Metastatic Liver Carcinoma in the Lung (tissue), 2 donors: ENCODE results near the genes HDGFL3, BNC1 and ADAMTSL3.

DNA sequence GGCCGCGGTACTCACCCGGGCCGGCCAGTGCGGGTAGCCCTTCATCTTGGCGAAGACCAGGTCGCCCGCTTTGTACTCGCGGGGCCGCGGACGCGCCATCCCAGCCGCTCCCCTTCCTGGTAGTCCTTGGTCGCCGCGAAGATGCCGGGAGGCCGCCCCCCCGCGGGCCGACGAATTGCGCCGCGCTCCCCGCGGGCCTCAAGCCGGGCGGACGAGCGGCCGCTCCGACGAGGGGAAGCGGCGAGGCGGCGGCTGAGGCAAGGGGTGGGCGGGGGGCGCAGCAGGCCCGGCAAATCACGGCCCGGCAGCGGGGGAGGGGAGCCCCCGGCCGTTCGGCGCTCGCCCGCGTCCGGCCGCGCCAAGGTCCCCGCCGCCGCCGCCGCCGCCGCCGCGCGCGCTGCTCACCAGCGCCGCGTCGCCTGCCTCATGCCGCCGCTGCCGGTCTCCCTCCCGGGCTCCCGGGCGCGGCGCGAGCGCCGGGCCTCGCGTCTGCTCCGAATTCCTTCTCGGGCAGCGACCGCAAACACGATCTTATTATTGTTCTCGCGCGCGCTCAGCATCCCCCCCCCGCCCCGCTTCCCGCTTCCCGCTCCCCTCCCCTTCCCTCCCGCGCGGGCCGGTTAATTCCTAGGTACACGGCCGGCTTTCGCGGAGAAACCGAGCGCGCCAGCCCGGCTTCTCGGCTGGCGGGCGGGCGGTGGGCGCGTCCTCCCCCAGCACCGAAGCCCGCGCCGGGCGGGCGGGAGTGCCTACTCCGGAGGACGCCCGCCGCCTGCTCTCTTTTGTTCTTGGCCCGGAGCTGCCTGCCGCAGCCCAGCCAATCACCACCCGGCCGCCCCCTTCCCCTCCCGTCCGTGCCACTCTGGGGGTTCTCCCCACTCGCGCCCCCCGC is at the start of gene HDGFL3:
TSS of gene HDGFL3 (minus strand) at position 508 of the 892 bp plus-strand sequence.
- PRO-cap, 2 experiments: peak in 2 of 2 experiments; most common plus-strand start position 201 of the sequence (in 1); most common minus-strand start position 508 of the sequence (in 2)

GRCh38 chr15:83284503-83285251 is at the start of gene BNC1:
BNC1 (minus strand) TSS chr15:83284664.
- PRO-cap, 2 experiments: no peak in any of the 2 experiments

- PRO-cap, 2 experiments: peak in 2 of 2 experiments; most common plus-strand start chr15:83654128 (in 2); most common minus-strand start chr15:83653901 (in 1)
Observed at GRCh38 chr15:83653259-83654362, at the start of gene ADAMTSL3. ADAMTSL3 (plus strand) TSS chr15:83654123.

- PRO-cap, 2 experiments: no peak in any of the 2 experiments
Observed at GRCh38 chr15:84569443-84569790, 31.4 kb upstream of the ZSCAN2 start.

GRCh38 chr15:84647503-84648187 is 6.4 kb downstream of the WDR73 start:
- PRO-cap, 2 experiments: no peak in any of the 2 experiments

DNA sequence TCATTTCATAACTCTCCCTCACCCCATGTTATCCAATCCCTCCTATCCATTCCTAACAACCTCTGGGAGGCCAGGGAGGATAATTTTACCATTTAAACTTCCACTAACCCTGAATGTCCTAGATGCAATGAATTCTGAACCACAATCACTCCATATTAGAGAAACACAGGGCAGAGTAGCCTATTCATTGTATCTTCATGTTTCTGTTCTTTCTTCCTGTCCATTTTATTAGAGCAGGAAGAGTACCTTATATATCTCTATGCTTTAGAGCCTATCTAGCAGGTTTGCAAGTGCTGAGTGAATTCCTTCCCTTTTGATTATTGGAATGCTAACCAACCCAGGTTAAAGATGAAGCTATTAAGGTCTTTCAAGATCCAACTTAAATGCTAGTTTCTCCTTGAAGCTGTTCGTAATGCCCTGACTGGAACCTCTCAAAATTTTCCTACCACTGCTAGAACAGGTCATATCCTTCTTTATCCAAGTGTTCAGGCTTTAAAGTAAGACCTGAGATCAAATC is 2.4 kb downstream of the SEC11A start:
- PRO-cap, 2 experiments: no peak in any of the 2 experiments

DNA sequence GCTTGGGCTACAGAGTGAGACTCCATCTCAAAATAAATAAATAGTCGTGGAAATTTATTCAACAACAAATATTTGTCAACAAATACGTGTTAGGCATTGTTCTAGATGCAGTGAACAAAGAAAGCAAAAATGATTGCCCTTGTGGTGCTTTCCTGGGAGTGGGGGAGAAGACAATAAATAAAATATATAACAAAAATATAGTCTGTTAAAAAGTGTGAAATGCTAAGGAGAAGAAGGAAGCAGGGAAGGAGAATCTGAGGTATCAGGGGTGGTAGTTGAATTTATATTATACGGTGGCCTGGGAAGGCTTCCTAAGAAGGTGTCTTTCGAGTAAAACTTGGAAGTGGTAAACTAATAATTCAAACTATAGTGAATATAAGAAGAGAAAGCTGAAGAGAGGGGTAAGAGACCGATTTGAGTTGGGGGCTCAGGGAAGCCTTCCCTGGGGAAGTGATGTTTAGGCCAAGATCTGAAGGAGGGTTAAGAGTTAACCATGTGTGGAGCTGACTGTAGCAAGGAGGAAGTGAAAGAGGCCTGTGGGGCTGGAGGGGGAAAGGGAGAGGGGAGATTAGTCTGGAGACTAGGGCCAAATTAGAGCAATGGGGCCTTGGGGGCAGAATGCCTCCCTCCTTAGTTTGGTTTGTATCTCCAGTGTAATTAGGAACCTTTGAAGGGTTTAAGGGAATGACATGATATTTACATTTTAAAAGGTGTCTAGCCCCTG is 2.0 kb downstream of the ZNF592 start:
- PRO-cap, 2 experiments: no peak in any of the 2 experiments

- PRO-cap, 2 experiments: no peak in any of the 2 experiments
Observed at GRCh38 chr15:84766269-84766751, 17.9 kb downstream of the ZNF592 start.

DNA sequence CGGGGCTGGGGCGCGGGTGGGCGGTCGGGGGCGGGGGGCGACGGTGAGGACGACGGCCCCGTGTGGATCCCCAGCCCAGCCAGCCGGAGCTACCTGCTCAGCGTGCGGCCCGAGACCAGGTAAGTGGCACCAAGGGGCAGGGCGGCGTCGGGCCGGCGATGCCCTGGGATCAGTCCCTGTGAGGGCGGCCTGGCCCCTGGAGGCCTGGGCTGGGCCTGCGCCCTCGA is 234 bp downstream of the ALPK3 start:
- PRO-cap, 2 experiments: no peak in any of the 2 experiments

- PRO-cap, 2 experiments: peak in 1 of 2 experiments; most common minus-strand start chr15:84819600 (in 1)
Observed at GRCh38 chr15:84819158-84819996, 2.2 kb downstream of the ALPK3 start.

DNA sequence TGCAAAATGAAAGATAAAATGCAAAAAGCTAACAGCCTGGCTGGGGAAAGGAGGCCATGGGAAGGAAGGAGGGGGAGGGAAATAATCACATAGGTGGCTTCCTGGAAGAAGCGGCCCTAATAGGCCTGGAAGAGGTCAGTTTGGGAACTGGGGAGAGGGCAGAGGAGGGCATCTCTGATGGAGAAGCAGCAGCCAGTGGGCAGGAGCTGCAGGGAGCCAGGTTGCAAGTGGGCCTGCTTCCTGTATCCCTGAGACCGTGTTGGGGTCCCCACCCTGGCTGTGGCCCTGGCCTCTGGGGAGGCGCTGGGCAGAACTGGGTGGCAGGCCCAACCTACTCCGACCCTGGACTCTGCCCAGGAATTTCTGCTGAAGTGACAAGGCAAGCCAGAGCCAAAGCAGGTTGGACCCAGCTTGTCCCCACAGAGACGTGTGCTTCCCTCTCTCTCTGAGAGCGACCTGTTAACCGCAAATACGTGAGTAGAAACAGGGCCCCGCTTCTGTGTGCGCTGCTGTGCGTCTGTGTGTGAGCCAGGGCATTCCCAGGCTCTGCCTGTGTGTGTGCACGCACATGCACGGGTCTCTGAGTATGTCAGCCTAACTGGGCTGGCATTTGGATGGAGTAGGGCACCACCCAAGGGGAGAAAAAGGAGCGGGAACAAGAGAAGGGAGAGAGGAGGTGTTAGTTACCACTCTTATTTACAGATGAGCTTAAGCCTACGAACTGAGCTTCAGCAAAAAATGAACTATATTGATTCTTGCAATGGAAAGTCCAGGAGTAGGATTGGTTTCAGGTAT is 2.0 kb downstream of the SLC28A1 start:
- PRO-cap, 2 experiments: peak in 1 of 2 experiments; most common plus-strand start position 420 of the sequence (in 1); most common minus-strand start position 351 of the sequence (in 1)

DNA sequence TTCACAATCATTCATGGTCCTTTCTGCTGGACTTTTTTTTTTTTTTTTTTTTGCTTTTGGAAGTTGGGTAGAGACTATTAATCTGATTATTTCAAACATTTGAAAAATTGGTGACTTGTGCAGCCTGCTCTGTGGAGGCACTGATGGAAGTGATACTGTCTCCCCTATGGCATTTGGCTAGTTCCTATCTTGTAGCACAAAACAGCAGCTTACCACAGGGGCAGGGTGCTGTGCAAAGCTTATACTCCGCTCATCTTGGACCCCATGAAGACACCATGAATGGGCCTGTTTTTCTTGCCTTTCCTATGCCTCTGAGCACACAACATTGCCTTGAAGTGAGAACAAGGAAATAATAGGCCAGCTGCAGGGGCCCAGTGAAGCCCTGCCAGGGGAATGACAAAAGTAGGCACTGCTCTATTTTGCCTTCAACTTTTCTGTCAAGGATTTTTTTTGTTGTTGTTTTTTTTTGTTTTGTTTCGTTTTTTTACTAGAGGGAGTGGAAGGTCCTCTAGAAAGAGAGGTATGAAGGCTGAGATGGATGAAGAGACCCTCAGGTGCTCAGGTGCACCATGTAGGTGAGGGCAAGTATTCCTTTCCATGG is 110.3 kb downstream of the PDE8A start:
- PRO-cap, 2 experiments: no peak in any of the 2 experiments

DNA sequence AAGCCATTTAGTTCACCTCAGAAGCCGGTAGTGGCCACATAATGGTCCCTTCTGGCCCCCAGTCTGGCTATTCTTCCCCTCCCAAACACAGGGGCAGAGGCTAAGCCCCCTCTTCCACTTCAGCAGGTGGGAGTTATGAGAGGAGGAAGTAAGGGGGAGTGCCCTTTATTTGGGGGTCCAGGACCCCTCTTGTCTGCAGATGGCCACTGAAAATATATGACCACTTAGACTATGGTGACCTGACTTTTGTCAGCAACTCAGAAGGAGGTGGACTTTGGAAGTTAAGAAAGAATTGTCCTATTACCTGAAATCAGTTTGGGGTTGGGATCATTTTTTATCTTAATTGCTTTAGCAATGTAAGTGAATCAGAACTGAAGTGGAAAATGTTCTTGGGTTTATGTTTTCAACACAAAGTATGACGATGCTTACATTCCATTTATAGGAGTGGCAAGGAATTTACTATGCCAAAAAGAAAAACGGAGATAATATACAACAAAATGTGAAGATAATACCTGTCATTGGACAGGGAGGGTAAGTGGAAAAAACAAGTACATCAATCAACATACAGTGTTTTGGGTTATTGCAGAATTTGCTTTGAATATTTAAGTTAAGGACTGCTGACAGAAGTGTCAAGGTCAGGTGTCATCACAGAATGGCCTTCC is 116.0 kb downstream of the PDE8A start:
- PRO-cap, 2 experiments: no peak in any of the 2 experiments

DNA sequence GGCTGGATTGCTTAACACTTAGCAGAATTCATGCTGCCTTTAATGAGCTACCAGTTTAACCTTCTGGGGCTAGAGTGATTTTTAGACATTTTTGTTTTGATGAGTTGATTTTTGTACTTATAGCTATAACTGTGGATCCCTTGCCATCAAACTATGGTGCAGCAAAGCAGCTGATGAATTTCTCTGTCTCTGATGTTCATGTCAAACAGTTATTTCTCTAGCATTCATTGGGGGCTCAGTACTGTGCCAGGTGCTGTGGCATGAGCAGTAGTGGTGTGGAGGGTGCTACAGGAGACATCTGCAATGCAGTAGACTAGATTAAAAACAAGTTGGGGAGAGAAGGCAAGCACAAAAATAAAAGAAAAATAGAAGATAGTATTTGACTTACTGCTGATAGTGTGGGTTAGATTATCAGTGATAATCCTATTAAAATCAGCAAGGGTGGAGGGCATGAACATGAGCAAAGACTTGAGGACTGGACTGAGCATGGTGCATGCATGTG is 95.3 kb downstream of the AKAP13 start:
- PRO-cap, 2 experiments: no peak in any of the 2 experiments

DNA sequence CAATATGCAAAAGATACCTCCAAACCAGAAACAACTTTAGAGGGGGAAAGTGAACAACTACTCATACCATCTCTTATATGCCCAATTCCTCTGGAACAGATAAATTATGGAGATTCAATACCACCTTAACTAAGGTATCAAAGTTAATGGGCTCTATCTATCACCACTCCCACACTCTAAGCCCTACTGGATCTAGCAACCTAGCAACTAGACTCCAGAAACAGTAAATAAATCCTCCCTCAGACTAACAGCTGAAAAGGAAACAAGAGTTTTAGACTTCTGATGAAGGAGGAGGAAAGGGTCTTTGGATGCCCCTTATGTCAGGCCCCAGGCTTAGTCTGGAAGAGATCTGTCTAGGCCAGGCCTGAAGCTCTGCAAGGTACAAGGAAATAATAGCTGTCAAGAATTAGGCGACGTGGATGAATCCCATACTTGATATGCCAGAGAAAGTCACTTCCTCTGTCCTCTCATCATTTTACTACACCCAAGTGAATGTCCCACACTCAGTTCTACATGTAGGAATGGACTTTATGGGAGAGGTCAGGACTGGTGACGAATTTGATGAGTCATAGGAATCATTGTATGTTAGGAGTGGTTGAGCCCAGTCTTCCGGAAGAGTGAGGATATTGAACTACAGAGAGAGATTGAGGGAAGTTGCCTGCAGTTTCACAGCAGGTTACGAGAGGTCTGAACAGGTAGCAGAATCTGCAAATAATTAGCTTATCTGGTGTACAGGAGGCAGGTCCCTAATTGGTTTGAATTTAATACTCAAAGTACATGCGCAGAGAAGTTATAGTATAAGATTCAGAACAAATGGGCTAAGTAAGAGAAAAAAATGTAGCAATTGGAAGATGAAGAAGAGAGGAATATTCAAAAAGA is 113.9 kb downstream of the AKAP13 start:
- PRO-cap, 2 experiments: no peak in any of the 2 experiments

GRCh38 chr15:85498586-85500052 is 118.7 kb downstream of the AKAP13 start:
- PRO-cap, 2 experiments: no peak in any of the 2 experiments

DNA sequence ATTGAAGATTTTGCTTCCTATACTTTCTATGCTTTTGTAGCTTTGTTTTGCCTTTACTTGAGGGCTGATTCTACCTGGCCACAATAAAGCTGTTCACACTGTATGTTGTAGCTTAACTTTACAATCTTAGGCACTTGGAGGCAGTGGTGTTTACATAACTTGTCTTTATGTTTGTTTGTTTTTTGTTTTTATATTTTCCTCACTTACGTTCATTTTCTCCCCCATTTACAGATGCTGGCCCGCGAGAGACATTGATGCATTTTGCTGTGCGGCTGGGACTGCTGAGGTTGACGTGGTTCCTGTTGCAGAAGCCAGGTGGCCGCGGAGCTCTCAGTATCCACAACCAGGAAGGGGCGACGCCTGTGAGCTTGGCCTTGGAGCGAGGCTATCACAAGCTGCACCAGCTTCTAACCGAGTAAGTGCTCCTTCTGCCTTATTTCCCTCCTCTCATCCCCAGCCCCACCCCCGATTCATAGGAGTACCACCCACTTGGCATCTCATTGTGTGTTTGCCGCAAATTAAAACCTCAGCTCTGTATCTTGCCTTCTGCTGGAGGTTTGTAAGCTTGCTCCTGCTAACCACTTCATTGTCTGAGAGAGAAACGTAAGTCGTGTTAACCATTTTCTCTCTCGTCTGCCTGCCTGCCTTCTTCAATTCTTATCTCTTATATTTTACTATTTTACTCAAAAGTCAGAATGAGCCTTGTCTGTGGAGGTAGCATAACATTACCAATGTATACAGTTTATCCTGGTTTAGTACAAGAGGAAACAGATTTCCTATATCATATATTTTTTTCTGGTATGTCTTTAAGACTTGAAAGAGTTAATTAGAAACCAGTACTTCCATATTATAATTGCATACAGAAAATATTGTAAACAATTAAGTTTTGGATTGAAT is 163.4 kb downstream of the AKAP13 start:
- PRO-cap, 2 experiments: peak in 2 of 2 experiments; most common plus-strand start position 586 of the sequence (in 1); most common minus-strand start position 409 of the sequence (in 2)

DNA sequence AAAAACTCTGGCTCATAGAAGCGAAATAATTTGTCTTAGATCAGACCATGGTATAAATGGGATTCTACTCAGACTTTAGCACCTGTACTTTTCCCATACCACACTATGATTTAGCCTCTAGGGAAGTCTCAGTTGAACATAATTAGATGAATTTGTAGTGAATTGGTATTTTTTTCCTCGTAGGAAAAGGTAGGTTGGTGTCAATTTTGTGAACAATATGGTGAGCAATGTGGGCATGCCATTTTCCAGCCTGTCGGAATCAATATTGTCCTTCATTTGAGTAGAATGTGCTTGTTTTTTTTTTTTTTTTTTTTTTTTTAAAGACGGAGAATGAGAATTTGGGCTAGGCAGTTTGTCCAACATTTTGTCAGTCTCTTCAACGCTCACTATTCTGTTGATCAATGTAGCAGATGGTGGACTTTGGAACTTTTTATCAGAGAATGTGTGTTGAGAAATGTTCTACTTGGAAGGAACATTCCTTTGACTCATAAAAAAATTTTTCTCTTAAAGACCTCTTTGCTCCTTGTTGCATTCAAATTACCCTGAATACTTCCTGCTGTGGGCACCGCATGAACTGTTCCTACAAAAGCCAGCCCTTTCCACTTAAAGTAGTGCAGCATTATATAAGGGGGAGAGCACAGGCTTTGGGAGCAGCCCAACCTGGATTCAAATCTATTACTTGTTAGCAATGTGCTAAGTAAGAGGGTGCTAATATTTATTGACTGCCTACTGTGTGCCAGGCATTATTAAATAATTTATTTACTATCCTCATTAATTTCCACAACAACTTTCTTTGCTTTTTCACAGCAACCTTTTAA is 182.8 kb downstream of the AKAP13 start:
- PRO-cap, 2 experiments: no peak in any of the 2 experiments

- PRO-cap, 2 experiments: no peak in any of the 2 experiments
Observed at GRCh38 chr15:85645544-85646127, 149.1 kb downstream of the KLHL25 start.

DNA sequence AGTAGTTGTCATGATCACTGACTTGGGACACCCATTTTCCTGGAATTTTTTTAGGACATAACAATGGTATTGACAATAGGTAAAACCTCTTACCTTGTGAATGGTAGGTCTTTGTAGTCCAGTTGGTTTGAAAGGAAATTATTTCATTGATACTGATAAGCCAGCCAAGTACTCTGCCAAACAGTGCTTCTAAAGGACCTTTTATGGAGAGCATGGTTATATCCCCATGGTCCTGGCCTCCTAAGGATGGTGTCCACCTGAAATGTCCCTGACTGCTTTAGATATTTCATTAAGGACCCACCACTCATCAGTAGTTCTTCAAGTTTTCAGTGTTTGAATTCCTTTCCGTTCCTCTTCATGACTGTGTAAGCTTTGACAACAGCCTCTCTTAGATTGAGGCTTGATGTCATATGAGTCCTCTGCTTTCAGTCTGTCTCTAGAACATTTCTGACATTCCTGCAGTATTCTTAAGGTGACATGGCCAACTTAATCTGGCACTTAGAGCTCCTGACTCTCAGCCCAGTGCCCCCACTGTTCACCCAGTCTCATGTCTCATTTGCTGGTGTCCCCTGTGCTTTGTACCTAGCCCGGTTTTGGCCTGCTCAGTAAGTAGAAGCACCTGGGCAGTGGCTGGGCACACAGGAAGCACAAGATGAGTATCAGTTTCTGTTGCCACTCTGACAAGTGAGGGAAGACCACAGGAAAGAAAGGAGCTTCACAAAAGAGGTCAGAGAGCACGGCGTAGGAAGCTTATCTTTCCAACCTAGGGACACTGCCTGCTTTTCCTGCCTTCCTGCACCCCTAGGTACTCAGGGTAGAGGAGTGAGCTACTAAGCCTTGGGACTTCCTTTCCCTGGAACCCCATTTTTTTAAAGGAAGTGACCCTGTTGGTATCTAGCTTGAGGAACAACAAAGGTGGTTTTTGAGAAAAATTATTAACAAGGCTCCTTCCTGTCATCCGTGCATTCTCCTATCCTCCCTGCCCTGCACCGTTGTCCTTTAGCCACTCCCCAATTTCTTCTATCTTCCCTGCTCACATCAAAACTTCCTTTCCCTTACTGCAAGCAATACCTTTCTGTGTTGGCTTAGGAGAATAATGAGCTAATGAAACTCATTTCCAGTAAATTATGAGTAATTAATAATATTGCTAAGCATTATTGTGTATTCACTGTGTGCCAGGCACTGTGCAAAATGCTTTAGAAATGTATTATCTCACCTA is 103.2 kb downstream of the KLHL25 start:
- PRO-cap, 2 experiments: no peak in any of the 2 experiments